ENCODE measurements around a stretch of chr1.

GRCh38 chr1:6440227-6441233 lies 16.0 kb downstream of the ESPN start:
- PRO-cap, 2 experiments: peak in 1 of 2 experiments; most common plus-strand start chr1:6440657 (in 1); most common minus-strand start chr1:6440435 (in 1)

- PRO-cap, 2 experiments: no peak in any of the 2 experiments
These were observed 15.9 kb downstream of the TNFRSF25 start for GRCh38 chr1:6449959-6450637.

DNA sequence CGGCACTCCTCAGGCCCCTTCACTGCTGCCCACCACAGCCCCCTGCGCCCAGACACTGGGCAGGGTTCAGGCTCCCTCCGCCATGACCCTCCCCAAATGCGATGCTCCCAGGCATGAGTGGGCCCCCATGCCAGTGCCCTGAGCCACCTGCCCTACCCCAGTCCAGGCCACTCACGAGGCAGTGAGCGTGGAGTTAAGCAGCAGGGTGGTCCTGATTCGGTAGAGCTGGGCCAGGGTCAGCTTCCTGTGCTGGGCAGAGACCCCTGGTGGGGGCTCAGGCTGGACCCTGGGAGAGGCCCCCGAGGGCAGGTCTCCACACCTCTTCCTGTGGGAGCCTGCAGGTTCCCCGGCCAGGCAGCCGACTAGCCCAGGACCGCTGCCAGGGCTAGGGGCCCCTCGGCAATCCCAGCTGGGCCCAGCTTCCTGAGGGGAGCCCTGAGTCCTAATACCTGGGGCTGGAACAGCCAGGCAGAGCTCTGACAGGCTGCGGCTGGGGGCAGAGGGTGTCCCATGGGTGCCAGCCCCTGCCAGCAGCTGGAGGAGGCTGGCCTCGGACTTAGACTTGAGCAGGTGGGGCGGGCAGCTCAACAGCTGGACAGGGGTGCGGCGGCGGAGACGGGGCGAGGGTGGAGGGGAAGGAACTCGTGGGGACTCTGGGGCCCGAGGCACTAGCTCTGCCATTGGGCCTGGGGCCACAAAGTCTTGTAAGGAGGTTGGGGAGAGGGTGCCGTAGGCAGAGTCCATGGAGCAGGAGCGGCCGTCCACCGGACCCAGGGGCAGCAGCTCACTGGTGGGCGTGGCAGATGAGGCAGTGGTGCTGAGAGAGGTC lies 1.9 kb upstream of the TNFRSF25 start:
- PRO-cap, 2 experiments: no peak in any of the 2 experiments

- PRO-cap, 2 experiments: peak in 2 of 2 experiments; most common plus-strand start chr1:6483294 (in 1); most common minus-strand start chr1:6483164 (in 2)
These were observed 8.4 kb downstream of the PLEKHG5 start for GRCh38 chr1:6482996-6483516.

GRCh38 chr1:6600309-6601603 lies 1.9 kb downstream of the KLHL21 start:
- PRO-cap, 2 experiments: peak in 2 of 2 experiments; most common plus-strand start chr1:6601344 (in 1); most common minus-strand start chr1:6601025 (in 1)

- PRO-cap, 2 experiments: peak in 1 of 2 experiments; most common minus-strand start chr1:6614762 (in 1)
These were observed 1.3 kb downstream of the PHF13 start for GRCh38 chr1:6614583-6615423.

GRCh38 chr1:6634739-6635438 lies 10.2 kb downstream of the THAP3 start:
- PRO-cap, 2 experiments: no peak in any of the 2 experiments

DNA sequence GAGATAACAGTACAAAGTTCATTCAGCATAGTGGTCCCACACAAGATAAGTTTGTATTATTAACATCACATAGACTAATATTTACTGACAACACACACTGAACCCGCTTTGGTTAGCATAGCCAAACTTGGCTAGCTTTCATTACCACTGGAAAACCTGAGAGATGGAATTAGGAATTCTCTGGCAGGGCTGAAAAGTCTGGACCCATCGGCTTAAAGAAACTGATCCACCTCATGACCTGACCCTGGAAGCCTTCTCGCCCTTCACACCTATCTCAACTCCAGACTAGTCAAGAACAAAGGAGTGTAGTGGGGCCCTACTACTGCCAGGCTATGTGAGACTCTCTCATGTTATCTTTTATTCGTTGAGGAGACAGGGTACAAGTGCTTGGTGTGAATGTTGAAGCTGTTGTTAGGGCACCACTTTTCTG lies 943 bp downstream of the DNAJC11 start:
- PRO-cap, 2 experiments: no peak in any of the 2 experiments

- PRO-cap, 2 experiments: no peak in any of the 2 experiments
These were observed 23.0 kb upstream of the DNAJC11 start for GRCh38 chr1:6724317-6725220.

- PRO-cap, 2 experiments: no peak in any of the 2 experiments
These were observed 63.8 kb downstream of the CAMTA1 start for GRCh38 chr1:6848852-6849704.

DNA sequence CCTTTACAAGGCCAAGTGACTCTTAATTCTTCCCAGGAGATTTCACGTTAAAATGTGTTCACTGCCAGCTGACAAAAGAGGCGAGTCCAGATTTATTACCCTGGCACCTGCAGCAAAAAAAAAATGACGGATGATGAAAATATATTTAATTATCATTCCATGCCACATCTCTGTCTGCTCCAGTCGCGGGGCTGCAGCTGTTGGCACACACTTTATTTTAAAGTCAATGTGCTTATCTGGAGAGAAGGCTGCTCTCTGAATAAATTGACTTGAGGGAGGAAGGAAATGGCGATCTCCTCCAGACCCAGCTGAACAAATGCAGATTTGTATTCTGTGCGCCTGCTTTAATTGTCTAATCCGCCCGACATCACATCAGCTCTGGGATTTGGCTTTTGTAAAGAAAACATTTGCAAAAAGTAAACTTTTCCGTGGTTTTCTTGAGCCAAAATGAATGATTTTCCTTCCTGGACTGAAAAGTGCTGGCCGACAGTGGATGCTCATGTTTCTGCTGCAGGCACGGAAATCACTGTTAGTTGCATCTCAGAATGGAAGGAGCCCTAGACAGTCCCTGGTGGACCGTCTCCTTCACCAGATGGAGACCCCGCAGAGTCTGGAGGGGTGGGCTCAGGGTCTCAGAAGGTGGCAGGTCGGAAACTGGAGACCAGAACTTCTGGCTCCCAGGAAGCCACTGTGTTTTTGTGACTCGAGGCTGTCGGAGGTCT lies 150.2 kb downstream of the CAMTA1 start:
- PRO-cap, 2 experiments: no peak in any of the 2 experiments

DNA sequence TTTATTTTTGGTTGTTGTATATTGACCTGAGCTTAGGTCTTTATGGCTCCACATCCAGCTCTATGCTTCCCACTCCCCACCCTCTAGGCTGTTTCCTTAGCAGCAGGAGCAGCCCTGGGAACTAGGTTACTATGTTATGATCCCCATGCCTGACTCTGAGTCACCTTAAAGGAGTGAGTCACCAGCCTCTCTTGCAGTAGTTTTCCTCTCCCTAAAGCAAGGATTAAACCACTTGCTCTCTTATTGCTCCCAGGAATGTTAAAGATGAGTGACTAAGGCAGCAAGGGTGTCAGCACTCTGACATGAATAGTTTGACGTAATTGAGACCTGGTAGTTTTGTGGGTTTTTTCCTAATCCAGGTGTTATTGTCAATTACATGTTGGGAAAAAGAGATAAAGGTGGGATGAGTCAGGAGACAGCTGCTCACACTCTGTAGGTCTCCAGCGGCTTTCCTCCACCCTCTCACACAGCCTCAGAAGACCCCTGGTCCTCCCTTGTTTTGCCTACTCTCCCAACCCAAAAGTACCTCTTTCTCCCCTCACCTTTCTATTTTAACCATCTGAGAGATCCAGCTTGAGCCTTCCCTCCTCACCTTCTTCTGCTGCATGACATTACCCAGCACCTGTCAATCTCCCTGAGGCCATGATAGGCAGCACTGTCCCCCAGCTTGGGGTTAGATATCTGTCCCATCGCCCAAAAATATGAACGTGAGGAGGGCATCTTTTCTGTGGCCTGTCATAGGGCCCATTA lies 369.1 kb upstream of the VAMP3 start:
- PRO-cap, 2 experiments: no peak in any of the 2 experiments

GRCh38 chr1:7669487-7670475 lies 101.3 kb upstream of the VAMP3 start:
- PRO-cap, 2 experiments: no peak in any of the 2 experiments

DNA sequence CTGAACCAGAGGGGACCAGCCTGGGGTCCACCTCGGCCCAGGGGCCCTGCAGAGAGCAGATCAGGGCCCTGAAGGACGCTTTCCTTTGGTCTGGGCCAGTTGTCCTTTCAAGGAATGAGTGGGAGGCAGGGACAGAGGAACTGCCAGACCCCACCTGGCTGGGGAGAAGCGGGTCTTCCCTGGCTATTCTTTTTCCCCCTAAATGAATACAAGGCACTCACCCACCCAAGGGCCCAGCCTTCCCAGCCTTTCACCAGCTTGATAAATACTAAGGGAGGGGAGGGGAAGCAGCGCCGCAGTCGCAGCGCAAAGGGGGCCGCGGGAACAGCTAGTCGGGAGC lies 91.3 kb upstream of the VAMP3 start:
- PRO-cap, 2 experiments: peak in 1 of 2 experiments; most common plus-strand start position 298 of the sequence (in 1)

DNA sequence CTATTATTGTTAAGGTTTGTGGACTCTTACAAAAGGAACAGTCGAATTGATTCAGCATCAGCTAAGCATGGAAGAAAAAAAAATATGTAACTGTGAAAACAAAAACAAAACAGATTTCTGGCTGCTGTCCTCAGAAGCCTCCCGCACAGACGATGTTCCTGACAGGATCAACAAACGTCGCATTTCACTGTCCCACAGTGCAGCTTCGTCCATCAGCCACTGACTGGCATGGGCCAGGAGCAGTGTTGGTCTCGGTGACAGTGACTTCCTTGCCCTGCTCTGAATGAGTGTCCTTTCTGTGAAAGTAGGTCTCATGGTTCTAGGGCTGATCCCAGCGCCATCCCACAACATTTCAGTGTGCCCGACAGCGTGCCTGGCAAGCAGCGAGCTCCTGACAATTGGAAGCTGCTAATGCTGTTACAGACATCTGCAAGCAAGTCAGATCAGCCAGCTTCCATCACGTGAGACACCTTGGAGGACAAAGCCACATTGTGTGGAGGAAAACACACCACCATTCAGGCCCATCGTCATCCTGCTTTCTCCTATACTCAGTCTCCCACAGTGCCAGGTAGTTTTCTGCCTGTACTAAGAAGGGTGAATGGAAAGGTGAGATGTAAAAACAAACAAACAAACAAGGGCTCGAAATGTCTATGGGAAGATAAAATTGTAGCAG lies 22.0 kb downstream of the ERRFI1 start:
- PRO-cap, 2 experiments: no peak in any of the 2 experiments

DNA sequence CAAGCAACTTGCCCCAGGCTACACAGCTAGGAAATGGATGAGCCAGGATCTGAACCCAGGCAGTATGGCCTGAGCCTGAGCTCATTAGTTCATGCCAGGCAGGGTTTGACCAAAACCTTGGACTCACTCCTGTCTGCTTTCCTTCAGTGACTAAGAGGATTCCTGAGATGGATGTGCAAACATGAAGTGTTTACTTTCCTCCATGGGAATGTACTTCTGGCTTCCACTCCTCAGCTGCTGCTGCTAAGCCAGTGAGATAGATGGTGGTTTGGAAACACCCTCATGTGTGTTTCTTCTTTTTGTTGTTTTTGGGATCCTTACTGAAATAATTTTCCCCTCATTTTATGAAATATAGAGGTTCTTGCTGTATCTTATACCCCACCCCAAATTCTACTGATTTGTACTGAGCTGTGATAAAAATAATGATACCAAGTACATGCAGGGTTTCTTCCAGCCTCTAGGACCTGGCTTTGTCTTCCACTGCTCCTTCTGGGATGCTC lies 35.2 kb upstream of the ERRFI1 start:
- PRO-cap, 2 experiments: peak in 1 of 2 experiments; most common plus-strand start position 254 of the sequence (in 1)

GRCh38 chr1:8066439-8066857 lies 40.3 kb upstream of the ERRFI1 start:
- PRO-cap, 2 experiments: no peak in any of the 2 experiments

DNA sequence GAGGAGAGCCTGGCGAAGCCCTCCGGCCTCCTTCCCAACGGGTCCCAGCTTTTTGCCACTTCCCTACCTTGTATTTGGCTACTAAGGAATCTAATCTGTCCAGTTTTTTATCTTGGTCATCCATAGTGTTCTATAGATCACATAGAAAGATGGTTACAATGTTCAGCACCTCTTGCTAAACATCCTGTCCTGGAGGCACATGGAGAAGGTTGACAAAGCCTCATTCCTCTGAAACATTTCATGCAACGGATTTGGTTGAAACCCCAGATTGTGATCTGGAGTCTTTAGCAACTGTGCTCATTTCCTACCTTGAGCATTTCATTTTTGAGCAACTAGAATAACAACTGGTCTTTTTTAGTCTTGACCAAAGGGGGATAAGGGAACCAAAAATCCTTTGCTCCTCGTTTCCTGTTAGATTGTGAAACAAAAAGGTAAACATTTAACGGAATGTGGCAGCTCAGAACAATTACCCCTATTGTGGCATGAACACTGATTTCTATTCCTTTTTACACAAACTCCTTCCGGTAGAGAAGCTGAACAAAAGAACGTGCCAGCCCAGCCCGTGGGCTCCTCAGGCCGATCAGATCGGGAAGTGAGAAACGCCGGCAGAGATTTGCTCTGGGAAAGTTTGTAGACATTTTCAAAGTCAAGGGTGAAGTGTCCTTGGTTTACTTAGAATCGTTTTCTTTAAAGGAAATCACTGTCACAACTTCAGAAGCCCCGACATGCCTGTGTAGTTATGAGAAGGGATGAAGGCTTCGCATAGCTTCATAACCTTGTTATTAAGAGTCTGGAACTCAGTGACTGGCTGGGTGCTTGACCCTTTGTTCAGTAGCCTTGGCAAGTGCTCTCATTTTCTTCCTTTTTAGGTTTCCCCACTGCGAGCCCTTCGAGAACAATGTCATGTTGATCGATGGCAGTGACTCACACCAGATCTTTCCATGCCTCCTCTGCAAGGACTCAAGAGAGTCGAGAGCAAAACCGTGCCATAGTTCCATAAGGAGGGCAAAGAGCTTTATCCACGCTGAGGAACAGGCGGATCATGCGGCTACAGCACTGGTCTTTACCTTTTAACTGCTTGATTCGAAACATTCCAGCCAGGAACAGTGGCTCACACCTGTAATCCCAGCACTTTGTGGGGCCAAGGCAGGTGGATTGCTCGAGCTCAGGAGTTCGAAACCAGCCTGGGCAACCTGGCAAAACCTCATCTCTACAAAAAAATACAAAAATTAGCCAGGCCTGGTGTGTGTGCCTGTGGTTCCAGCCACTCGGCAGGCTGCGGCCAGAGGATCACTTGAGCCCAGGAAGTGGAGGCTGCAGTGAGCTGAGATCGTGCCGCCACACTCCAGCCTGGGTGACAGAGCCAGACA lies 95.0 kb upstream of the ERRFI1 start:
- PRO-cap, 2 experiments: peak in 1 of 2 experiments; most common plus-strand start position 989 of the sequence (in 1); most common minus-strand start position 928 of the sequence (in 1)

DNA sequence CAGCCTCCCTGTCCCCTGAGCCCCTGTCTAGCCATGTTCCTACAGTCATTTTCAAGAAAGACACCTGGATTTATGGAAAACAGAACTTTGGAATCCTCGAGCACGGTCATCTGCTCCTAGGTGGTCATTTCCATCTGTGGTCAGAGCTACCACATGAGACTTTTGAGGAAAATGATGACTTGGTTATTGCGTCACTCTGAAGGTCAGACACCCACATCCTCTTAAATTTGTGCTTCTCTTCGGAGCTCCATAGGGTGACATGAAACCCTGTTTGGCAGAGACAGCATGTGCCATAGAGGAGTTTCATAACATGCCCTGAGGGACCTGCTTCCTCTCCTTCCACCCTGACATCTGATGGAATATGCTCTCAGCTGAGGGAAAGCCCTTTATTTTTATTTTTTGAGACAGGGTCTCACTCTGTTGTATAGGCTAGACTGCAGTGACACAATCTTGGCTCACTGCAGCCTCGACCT lies 99.2 kb upstream of the SLC45A1 start:
- PRO-cap, 2 experiments: no peak in any of the 2 experiments

DNA sequence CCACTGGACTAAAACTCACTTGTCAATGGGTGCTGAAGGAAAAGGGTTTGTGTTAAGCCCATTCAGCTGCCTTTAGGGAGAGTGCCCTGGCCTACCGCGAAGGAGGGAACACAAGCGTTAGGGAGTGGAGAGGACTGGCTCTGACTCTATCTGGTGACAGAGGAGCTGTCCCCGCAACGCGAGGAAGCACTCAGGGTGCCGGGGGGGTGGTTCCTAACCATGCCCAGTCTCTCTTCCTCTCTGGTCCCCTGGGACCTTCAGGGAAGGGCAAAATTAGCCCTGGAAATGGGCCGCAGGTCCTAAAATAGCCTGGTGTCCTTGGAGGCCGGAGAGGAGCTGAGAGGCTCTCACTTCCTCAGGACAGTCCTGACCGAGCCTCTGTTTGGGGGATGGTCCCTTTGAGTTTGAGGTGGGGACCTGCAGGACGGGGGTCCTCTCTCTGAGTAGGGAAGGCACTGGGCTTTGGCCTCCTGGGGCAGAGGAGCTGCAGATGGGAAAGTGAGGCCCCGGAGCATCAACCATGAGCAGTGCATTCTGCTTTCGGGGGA lies 5.8 kb downstream of the SLC45A1 start:
- PRO-cap, 2 experiments: no peak in any of the 2 experiments

All from Colon Carcinoma Metastatic in the Brain (tissue), 2 donors.